HL-60 (cell line): ENCODE results near the genes DPEP2NB and NFATC3.

DNA sequence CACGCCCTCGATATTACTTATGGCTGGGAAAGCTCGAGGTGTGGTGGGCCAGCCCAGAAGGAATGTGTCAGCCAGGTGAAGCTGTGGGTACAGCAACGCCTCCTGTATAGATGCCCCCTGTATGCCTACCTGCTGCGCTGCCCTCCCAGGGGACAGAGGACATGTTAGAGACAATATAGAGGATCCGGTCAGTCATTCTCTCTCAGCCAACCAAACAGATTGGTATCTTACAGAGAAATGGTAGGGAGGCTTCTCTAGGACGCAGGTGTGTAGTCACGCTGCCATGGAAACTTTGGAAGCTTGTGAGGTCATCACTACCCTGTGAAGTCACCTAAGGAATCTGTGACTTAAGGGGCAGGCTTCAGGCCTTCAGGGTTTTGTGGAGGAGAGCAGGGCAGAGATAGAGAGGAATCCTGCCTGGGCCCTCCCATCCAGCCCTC lies at the start of gene DPEP2NB:
Gene DPEP2NB, minus strand, starts transcription at position 337 of the 440 bp plus-strand sequence.
- RRBS = no CpG with 5 or more reads among the region's 8 CpGs

- RRBS = no CpG with 5 or more reads among the region's 3 CpGs
Measured at GRCh38 chr16:68031877-68032538, 8.9 kb downstream of the DUS2 start.

DNA sequence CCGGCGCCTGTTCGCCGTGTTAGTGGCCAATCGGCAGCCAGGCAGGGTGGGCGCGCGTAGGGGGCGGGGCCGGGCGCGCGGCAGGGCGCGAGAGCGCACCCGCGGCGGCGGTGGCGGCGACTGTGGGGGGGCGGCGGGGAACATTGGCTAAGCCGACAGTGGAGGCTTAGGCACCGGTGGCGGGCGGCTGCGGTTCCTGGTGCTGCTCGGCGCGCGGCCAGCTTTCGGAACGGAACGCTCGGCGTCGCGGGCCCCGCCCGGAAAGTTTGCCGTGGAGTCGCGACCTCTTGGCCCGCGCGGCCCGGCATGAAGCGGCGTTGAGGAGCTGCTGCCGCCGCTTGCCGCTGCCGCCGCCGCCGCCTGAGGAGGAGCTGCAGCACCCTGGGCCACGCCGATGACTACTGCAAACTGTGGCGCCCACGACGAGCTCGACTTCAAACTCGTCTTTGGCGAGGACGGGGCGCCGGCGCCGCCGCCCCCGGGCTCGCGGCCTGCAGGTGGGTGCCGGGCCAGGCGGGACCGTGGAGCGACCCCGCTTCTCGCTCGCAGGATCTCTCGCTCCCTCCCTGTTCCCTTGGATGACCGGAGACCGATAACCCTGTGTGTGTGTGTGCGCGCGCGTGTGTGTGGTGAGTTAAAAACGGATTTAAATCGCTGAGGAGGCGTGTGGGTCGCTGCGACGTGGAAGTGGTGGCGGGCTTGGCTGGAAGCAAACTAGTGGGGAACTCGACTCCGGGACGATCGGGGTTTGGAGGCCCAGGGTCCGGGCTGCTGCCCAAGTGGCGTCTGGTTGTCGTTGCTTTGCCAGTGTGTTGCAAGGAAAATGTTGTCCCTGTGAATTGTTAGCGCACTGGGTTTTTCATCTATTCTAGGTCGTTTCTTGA lies at the start of gene NFATC3:
Gene NFATC3, plus strand, starts transcription at position 83 of the 884 bp plus-strand sequence.
- RRBS = 2% methylated on average over 47 of the region's 105 CpGs

- RRBS = 99% methylated on average over 5 of the region's 15 CpGs
Measured at GRCh38 chr16:68236249-68236422, 209 bp upstream of the ESRP2 start.

DNA sequence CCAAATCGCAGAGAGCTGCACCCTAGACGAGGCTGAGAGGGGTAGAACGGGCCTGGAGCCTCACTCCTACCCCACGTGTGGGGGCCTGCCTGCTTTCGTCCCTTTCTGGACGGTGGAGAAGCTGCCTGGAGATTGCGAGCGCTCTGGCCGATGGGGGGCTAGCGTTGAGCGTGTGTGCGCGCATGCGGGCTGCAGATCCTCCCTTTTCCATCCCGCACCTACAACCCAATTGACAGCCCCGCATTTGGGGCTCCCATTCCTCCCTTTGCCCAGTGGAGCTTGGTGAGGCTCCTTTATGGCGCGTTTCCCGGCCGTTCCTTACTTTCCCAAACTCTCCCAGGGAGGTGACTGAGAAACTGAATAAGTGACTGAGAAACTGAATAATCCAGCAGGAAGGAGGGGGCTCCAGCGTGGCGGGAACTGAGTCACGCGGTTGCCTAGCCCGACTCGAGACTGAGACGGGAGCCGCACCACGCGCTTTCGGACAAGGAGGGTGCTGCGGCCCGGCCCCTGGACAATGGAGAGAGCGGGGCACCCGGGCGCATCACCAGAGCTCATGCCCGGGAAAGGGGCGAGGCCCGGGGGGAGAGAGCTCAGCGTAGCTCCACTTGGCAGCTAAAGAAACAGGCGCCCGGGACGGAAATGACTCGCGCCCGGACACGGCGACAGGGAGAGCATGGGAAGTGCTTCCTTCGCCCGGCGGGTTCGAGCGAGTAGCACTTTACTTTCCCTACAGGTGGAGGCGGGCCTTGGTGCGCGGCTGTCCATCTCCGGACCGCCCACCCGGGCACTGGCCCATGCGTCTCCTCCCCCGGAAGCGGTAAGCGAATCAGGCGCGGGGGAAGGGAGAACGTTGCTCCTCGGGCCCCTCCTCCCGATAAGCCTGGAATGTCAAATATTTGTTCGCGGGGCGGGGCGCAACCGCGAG lies 1.2 kb upstream of the ESRP2 start:
- RRBS = 7% methylated on average over 15 of the region's 74 CpGs

- RRBS = 3% methylated on average over 5 of the region's 38 CpGs
Measured at GRCh38 chr16:68237759-68238252, 1.9 kb upstream of the ESRP2 start.

DNA sequence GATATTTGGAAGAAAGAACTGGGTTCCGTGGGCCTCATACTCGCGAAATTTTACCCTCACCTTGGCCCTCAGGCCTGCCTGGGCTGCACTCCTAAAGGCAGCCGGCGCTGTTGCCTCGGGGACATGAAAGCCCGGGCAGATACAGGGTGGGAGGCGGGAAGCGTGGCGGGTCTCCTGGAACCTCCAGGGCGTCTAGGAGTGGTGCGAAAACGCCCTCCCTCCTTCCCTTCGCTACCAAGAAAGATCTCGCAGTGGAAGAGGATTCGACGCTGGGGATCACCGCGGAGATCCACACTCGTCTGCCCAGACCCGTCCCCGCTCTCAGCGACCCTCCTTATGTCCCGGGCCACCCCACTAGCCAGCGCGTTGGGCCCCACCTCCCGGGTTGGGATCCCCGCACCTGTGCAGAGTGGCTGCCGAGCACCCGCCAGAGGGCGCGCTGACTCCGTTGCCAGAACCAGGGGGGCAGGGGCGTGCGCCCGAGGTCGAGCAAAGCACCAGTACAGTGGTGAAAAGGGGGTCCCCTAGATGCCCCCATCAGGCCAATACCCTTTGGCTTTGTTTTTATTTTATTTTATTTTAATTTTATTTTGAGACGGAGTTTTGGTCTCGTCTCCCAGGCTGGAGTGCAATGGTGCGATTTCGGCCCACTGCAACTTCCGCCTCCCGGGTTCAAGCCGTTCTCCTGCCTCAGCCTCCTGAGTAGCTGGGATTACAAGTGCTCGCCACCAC lies 3.9 kb upstream of the ESRP2 start:
- RRBS = 7% methylated on average over 4 of the region's 45 CpGs

- RRBS = no CpG with 5 or more reads among the region's 11 CpGs
Measured at GRCh38 chr16:68287340-68288560, 23.0 kb downstream of the SLC7A6OS start.

GRCh38 chr16:68520662-68521268 lies 18.3 kb upstream of the ZFP90 start:
- RRBS = no CpG with 5 or more reads among the region's 22 CpGs

DNA sequence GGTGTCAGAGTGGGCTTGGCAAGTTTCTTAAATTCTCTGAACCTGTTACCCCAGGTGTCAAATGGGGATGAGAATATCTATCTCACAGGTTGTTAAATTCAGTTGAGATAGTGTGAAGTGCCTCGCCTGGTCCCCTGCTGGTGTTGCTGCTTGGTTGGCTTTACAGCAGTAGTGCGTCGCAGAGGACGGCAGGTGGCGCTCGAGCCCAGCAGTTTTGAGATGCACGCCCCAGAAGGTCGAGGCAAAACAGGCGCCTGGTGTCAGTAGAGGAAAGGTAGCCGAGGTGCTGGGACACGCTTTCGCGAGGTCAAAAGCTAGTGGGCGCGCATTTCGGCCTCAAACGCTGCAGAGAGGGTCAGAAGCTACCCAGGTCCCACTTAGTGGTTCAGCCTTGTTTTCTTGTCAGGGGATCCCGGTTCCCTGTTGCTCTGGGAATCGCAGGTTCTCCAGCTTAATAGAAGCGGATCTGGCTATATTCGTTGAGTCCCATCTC lies 10.4 kb upstream of the ZFP90 start:
- RRBS = no CpG with 5 or more reads among the region's 21 CpGs

- RRBS = 4% methylated on average over 19 of the region's 46 CpGs
Measured at GRCh38 chr16:68539371-68540052, 421 bp downstream of the ZFP90 start.

DNA sequence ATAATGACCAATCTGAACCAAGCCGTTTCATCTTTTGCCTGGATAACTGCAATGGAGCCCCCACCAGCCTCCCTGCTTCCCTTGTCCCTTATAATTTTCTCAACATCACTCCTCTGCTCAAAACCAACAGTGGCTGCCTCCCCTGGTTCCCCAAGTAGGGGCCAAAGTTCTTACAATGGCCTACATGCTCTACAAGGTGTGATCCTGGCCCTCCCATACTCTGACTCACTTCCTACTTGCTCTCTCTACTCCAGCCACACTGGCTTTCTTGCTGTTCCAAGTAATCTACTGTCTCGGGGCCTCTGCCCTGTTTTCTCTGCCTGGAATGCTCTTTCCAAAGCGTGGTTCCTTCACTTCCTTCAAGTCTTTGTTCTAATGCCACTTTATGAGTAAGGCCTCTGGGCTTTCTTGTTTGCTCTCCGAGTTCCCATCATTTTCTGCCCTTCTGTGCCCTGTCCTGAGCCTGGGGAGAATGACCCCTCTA lies 4.2 kb upstream of the CDH3 start:
- RRBS = no CpG with 5 or more reads among the region's 4 CpGs

DNA sequence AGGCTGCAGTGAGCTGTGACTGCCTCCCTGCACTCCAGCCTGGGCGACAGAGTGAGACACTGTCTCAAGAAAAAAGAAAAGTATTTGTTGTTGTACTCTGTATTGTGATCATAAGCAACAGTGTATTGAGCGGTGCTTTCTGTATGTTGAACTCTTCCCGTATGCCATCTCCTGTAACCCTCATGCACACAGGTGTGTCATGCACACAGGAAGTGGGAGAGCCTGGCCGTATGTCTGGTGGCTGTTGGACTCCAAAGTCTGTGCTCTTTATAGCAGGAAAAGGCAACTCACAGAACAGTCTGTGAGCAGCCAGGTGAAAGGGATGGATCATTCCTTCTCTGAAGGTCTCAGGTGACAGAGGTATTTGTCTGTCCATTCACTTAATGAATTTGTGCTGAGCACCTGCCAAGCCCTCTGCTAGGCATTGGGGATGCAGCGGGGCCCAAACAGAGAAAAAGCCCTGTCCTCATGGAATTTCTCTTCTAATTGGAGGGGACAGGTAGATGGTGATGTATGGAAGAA lies 17.3 kb downstream of the CDH1 start:
- RRBS = no CpG with 5 or more reads among the region's 5 CpGs

DNA sequence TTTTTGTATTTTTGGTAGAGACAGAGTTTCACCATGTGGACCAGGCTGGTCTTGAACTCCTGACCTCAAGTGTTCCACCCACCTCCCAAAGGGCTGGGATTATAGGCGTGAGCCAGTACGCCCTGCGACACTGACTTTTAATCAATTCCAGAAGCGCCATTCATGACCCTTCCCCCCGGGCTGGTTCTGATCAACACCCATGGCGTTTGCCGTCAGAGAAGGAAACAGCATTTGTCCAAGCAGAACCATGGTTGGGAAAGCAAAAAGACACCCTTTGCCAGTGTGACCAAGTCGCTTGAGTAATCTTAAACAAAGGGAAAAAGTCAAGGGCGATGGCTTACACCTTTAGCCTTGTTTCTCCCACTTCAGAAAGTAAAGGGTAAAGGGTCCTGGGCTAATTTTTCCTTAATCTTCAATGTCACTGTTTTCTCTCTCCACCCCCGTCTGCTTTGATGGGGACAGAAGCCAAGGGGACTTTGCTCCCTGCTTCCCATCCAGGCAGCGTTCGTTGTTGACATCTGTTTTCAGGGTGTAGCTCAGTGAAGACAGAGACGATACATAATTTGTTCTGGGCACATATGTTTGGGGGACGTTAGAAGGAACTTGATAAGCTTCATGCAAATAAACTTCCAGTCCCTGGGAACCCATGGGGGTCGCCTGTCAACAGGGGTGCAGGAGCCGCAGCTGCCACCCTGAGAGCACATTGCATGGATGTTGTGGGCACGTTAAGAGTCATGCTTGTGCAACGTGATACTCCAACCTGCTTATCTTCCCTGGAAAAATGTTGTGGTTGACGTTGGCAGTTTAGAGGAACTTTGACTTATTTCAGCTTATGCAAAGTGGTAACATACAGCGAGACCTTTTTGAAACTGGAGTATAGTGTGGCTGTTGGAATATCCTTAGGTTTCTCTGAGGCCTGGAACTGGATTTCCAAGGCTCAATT lies 50.7 kb upstream of the TANGO6 start:
- RRBS = no CpG with 5 or more reads among the region's 20 CpGs

GRCh38 chr16:69092650-69092975 lies 12.8 kb upstream of the HAS3 start:
- RRBS = no CpG with 5 or more reads among the region's 2 CpGs

- RRBS = no CpG with 5 or more reads among the region's 5 CpGs
Measured at GRCh38 chr16:69302115-69302774, 8.9 kb upstream of the VPS4A start.

DNA sequence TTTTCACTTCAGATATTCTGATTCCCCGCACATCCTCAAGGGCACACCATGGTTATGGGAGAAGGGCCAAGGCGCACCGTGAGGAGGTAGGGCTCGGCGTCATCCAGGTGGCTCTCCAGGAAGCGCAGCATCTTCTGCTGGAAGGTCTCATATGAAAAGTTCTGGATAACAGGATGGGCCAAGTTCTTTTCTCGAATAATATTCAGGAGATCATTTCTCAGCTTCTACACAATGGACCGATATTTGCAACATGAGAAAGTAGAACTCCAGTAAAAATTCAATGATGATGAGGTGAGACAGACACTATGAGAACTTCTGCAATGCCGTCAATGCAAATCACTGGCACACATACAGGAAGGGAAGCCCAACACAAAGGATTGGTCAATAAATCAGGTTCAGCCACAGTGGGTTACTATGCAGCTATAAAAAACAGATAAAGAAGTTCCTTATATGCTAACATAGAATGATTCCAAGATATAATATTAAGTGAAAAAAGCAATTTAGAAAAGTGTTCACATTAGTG lies 15.3 kb downstream of the TERF2 start:
- RRBS = no CpG with 5 or more reads among the region's 9 CpGs

DNA sequence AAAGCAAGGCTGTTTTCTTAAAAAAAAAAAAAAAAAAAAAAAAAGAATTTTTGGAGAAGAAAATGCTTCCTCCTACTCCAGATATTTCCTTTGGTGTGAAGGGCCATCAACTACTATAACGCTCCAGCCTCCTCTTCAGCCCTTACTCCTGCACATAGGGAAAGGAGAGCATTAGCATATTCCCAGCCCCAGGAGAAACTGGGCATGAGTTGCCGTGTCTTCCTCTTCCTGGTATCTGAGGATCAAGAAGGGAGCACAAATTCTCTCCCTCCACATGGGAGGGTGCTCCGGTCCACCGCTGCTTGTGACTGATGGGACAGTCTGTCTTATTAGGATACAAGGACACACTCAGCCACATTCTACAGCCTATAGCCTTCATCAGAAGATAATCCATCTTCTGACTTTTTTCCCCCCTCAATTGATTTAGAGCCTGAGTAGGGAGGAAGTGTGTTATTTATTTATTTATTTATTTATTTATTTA lies 16.7 kb upstream of the CYB5B start:
- RRBS = no CpG with 5 or more reads among the region's 4 CpGs

- RRBS = no CpG with 5 or more reads among the region's 1 CpG
Measured at GRCh38 chr16:69474273-69474472, 49.8 kb downstream of the CYB5B start.